Esophagus squamous epithelium (tissue), 4 donors: ENCODE measurements around the genes OR1E2 and SPATA22.

- PRO-cap: unidirectional peak, plus-strand start at chr17:2101662
- RAMPAGE, long total RNA, 4 experiments: no peak in any of the 4 experiments
These were observed 46.6 kb downstream of the HIC1 start for GRCh38 chr17:2101391-2101983.

GRCh38 chr17:2177146-2177911 lies 122.4 kb downstream of the HIC1 start:
- PRO-cap: no peak
- RAMPAGE, long total RNA, 4 experiments: no peak in any of the 4 experiments

- PRO-cap: unidirectional peak, plus-strand start at chr17:2260389
- RAMPAGE, long total RNA, 4 experiments: no peak in any of the 4 experiments
These were observed 43.4 kb downstream of the SMG6 start for GRCh38 chr17:2260131-2260581.

GRCh38 chr17:2335797-2336240 lies 438 bp downstream of the TSR1 start:
- PRO-cap: no peak
- RAMPAGE, long total RNA, 4 experiments: no peak in any of the 4 experiments

DNA sequence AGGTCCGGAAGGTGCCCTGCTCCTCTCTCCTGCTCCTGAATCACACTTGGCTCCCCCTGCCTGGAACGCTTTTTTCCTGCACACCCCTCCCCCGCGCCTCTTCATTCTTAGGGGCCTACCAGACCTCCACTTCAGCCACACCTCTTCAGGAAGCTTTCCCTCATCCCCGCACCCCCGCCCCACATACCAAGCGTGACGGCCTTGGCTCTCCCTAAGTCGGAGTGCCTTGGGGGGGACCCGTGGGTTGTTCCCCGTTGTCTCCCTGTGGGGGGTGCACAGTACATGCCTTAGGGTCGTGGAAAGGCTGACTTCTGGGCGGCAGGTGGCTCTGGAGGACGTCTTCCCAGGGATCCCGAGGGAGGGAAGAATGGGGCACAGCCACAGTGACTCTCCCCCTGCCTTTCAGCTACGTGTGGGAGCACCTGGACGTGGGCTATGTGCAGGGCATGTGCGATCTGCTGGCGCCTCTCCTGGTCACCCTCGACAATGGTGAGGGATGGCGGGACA lies 24.5 kb downstream of the MNT start:
- PRO-cap: no peak
- RAMPAGE, long total RNA, 4 experiments: no peak in any of the 4 experiments

DNA sequence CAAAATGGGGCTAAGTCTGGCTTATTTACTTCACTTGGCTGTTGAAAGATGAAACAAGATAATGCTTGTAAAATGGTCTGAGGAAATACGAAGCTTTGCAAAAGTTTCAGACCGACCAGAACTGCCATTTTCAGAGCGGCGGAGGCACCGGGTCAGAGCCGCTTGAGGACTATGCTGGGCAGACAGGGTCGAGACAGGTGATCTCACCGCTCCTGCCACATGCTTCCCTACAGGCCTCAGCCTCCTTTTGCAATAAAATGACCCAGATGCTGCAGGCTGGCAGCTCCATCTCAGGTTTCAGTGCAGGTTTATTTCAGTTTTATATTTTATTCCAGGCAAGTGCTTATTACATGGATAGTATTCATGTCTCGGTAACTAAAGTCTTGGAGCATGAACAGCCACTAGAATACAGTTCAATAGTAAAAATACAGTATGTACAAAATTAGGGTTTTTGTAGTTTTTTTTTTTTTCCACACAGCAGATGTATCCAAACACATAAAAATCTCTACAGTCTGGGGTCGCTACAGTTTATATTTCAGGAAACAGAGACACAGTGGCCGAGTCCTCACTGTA lies 17.0 kb downstream of the MNT start:
- PRO-cap: no peak
- RAMPAGE, long total RNA, 4 experiments: no peak in any of the 4 experiments

DNA sequence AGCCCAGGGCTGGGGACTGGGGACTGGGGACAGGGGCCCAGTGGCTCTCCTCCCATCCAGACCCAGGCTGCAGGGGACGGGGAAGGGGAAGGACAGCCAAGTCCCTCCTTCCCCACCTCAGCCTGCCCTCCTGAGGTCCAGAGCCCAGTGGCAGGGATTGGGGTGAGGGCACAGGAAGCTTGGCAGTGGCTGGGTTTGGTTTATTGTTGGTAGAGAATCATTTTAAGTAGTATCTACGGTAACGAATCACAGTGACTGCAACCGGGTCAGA lies 14.9 kb downstream of the MNT start:
- PRO-cap: no peak
- RAMPAGE, long total RNA, 4 experiments: no peak in any of the 4 experiments

DNA sequence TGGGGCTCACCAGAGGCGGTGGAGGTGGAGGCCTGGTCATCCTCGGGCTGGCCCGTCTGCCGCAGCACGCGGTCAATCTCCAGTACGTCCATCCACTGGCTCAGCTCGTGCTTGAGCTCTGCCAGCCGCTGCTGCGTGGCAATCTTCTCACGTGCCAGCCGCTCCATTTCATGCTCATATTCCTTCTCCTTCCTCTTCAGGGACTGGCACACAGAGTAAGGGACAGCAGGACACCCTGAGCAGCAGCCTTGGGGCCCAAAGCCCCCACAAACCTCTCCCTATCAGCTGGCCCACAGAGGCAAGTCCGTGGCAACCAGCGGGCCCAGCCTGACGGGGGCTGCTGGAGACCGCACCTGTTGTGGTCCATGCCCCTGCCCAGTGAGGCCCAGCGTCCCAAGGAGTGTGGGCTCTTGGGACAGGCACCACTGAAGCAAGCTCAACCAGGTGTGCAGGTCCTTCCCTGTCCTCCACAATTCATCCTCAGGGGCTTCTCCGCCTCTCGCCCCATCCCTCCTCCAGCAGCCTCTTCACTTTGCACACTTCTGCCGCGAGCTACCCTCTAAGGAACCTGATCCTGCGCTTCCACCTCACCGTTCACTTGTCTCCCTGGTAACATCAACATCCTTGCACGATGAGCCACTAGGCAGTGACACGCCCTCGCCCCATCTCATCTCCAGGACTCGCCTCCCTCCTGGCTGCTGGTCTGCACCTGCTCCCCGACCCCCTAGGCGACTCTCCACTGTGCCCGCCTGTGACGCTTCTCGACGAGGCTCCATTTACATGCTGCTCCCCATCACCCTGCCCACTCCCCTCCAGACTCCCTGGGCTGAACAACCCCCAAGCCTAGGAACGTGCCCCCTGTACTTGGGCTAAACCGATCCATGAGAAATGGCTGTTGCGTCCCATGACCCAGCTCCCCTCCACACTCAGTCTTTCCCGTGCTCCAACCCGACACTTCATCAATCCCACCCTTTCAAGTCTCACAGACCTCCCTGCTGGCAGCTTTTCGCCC lies 12.7 kb downstream of the MNT start:
- PRO-cap: unidirectional peak, minus-strand start at position 531 of the sequence
- RAMPAGE, long total RNA, 4 experiments: no peak in any of the 4 experiments

- PRO-cap: bidirectional peak, plus-strand start at chr17:2395994, minus-strand start at chr17:2396003
- RAMPAGE, long total RNA, 4 experiments: no peak in any of the 4 experiments
These were observed 5.0 kb downstream of the MNT start for GRCh38 chr17:2395802-2396349.

GRCh38 chr17:2482169-2482686 lies 29.5 kb downstream of the METTL16 start:
- PRO-cap: no peak
- RAMPAGE, long total RNA, 4 experiments: no peak in any of the 4 experiments

GRCh38 chr17:2685806-2686570 lies 25.6 kb downstream of the CLUH start:
- PRO-cap: no peak
- RAMPAGE, long total RNA, 4 experiments: no peak in any of the 4 experiments

GRCh38 chr17:2703166-2703629 lies 8.4 kb downstream of the CLUH start:
- PRO-cap: no peak
- RAMPAGE, long total RNA, 4 experiments: start-site peak on the minus strand in 1 of 4 experiments, at chr17:2703325-2703346 at its widest, 36 reads per replicate

GRCh38 chr17:2777399-2777836 lies 18.8 kb upstream of the RAP1GAP2 start:
- PRO-cap: no peak
- RAMPAGE, long total RNA, 4 experiments: no peak in any of the 4 experiments

DNA sequence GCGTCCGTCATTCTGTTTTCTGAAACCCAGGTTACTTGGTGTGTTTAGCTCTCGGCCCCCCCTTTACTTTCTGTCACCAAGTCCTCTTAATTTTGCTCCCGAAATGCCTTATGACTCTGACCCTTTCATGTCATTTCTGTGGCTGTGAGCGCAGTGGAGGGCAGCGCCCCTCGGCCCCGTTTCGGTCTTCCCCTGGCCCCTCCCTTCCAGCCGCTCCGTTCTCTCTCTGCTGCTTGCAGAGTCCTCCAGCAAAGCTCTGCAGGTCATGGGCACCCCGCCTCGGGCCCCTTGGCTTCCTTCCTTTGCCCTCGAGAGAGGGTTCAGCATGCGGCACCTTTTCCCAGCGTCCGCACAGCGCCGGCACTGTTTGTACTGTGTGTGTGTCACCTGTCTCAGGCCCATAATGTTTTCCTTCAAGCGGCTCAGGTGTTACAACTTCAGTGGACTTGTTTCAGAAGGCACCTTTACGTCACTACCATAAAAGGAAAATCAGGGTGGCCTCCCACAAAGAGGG lies 98.5 kb downstream of the RAP1GAP2 start:
- PRO-cap: no peak
- RAMPAGE, long total RNA, 4 experiments: no peak in any of the 4 experiments

- PRO-cap: unidirectional peak, plus-strand start at chr17:2975648
- RAMPAGE, long total RNA, 4 experiments: start-site peak on the plus strand in 3 of 4 experiments, at chr17:2975600-2975697 at its widest, 58 to 88 reads per replicate
These were observed 88.0 kb downstream of the OR1D5 start for GRCh38 chr17:2975297-2975857.

DNA sequence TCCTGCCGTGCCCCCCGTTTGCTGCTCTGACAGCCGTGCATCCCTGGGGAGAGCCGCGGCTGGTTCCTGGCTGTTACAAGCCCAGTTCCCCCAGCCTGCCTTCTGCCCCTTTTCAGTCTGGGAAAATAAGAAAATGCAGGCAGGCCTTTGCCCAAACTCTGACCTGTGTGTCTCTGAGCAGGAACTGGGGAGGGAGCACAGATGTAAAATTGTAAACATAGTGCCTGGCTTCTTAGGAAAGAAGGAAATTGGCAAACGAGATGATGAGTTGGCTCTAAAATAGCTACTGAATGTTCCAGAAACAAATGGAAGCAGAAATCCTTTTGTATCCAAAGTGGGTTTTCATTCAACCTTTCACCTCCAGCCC lies 67.2 kb downstream of the OR1D5 start:
- PRO-cap: no peak
- RAMPAGE, long total RNA, 4 experiments: no peak in any of the 4 experiments

GRCh38 chr17:3002410-3003396 lies 60.7 kb downstream of the OR1D5 start:
- PRO-cap: no peak
- RAMPAGE, long total RNA, 4 experiments: no peak in any of the 4 experiments

GRCh38 chr17:3029474-3029838 lies 34.0 kb downstream of the OR1D5 start:
- PRO-cap: no peak
- RAMPAGE, long total RNA, 4 experiments: no peak in any of the 4 experiments

DNA sequence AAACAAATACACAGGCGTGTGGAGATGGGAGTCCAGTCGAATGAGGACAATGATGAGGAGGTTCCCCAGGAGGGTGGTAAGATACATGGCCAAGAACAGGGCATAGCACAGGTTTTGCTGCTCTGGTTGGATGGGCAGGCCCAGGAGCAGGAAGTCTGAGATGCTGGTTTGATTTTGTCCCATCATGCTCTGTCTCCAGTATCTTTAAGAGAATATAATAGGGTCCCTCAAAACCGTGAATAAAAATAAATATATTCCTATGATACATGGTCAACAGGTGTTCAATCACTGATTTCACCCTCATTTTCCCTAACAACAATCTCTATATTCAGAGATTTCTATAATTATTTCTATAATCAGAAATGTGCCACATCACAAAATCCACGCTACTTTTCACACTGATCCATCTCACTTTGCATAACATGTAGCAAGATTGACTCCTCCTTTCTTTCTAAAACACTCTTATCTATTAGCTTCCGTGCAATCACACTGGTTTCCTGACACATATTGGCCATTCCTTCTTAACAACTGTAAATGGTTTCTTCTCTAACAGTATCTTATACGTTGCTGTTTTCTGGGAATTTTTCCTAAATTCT lies at the start of gene OR1E2:
Gene OR1E2, minus strand, starts transcription at position 186 of the 596 bp plus-strand sequence.
- PRO-cap: no peak
- RAMPAGE, long total RNA, 4 experiments: no peak in any of the 4 experiments

GRCh38 chr17:3471591-3471951 lies at the start of gene SPATA22:
Gene SPATA22, minus strand, starts transcription at chr17:3471819.
- PRO-cap: no peak
- RAMPAGE, long total RNA, 4 experiments: no peak in any of the 4 experiments